Occipital lobe (tissue), 2 donors: Measurements from ENCODE around the genes ZKSCAN1 and COPS6.

GRCh38 chr7:99047316-99048183 lies 96.4 kb downstream of the SMURF1 start:
- RAMPAGE, long total RNA: no peak

GRCh38 chr7:99314300-99314847 lies 11.3 kb upstream of the ARPC1A start:
- RAMPAGE, long total RNA: no peak

GRCh38 chr7:99390542-99391220 lies 16.2 kb downstream of the ARPC1B start:
- RAMPAGE, long total RNA: no peak

GRCh38 chr7:99397987-99398438 lies 10.4 kb downstream of the PDAP1 start:
- RAMPAGE, long total RNA: no peak

DNA sequence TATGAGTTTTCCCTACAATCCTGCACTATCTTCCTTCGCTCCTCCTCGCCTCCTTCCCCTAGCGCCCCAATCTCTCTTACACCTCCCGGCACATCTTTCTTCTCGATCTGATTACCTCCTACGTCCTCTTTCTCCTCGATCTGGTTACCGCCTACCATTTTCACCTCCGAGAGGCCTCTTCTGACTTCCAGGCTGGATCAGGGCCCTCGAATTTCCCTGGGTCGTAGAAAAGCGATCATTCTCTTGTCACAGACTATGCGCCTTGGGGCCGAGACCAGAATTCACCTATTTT lies 483 bp downstream of the BUD31 start:
- RAMPAGE, long total RNA: no peak

GRCh38 chr7:99419059-99419793 lies 10.5 kb downstream of the BUD31 start:
- RAMPAGE, long total RNA: no peak

- RAMPAGE, long total RNA: no peak
These were observed 6.2 kb downstream of the ZNF394 start for GRCh38 chr7:99493591-99494645.

GRCh38 chr7:99554802-99555475 lies 3.0 kb upstream of the FAM200A start:
- RAMPAGE, long total RNA: no peak

DNA sequence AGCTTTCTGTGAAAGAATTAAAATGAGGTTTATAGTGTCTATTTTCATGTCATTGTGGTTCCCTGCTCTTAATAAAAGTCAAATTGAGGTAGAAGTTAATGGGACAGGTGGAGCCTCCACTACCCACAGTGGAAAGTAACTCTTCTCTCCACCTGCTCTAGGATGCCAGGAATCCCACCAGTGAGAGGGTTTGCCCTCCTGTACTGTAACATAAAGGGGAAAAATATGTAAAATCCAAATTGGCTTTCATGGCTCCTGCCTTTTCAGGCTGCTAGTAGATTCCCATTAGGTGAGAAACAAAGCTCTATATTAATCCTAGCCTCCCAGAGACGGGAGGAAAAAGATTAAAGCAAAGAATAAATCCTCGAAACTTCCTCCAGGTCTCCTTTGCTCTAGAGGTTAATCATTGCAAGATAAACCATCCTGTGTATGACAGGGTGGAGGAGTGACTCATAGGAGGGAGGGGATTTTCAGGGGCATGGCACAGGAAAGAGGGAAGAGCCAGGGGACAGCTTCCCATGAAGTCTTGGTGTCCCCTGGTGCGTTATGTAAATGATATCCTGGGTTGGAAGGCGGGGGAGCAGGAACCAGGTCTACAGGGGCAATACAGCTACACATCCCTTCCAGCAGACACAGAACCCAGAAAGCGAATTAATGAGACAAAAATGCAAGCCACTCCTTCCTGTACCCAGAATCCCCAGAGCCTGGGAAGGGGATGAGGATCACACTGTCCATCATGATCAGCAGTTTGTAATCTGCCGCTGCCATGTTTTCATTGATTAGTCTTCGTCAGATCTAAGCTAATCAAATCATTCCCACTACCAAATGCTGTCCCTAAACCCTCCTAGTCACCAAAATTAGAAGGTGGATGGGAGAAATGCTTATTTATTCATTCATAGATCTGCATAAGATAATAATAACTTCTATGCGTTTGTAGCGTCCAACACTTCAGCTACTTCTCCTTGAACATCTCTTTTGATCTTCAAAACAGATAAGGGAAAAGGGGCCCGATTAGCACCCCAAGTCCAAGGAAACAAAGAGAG lies 712 bp downstream of the CYP3A5 start:
- RAMPAGE, long total RNA: no peak

DNA sequence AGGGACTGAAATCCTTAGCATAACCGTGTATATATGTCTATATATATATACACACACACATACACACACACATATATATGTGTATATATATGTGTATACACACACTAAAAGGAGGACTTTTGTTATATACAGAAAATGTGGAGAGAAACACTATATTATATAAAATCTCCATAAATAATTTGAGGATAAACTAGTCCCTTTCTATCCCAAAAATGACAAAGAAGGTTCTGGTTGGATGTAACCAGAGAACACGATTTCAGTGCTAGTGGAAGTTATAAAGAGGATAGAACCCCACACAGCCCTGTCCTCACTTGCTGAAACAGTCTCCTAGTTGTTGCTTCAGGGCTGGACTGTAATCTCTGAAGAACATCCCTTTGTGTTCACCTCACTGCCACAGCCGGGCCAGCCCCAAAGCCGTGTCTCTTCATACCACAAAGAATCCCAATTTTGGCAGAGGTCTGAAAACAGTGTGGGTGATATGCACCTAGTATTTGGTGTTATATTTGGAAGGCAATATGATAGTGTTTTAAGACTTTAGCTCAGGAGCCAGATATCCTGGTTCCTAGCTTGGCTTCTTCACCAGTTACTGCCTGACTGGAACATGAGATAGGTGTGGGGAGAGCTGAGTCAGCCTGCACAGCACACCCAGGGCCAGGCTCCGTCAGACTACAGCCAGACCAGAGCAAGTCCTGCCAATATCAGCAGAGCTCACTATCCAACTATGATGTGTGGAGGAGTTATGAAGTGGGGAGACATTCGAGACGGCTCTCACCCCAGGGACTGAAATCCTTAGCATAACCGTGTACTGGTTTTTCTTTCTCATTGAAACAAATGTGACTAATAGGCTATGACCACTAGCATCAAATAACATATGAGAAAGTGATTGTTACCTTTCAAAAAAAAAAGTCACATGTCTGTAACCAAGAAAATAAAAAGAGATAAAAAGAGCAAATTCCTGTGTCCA lies 21.2 kb downstream of the CYP3A4 start:
- RAMPAGE, long total RNA: no peak

- RAMPAGE, long total RNA: no peak
These were observed 4.8 kb upstream of the CYP3A43 start for GRCh38 chr7:99823014-99823405.

- RAMPAGE, long total RNA: no peak
These were observed 16.8 kb upstream of the OR2AE1 start for GRCh38 chr7:99893475-99894202.

DNA sequence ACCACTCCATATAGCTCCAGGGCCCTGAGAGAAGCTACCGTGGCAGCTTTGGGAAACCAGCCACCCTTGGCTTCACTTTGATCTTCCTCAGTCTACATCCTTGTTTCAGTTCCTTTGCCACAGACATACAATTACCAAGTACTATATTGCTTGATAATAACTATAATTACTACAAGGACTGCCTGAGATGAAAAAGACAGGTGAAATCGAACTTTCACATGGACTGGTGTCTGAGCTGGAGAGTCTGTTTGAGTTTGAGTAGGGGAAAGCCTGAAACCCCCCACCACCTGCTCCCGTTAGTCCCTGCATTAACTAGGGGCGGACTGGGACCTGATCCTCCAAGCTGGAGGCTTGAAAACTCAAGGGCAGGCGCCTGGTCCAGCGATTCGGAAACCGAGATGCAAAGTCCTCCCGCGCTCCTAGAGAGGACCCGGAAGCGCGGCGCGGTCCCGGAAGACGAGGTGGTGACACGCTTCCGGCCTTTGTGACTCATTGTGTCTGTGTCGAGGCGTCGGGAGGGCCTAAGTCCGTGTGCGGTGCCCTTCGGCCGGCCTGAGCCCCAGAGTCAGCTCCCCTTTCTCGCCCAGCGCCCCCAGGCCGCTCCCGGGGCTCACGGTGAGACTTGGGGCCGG lies at the start of gene ZKSCAN1:
Gene ZKSCAN1 (plus strand): TSS at position 485 of the 632 bp plus-strand sequence.
- RAMPAGE, long total RNA: start-site peak on the plus strand centred at position 501 of the sequence, 35 bp wide, 202 and 320 reads in 2 replicates

- RAMPAGE, long total RNA: no peak
These were observed 461 bp upstream of the COPS6 start for GRCh38 chr7:100088214-100088802.

DNA sequence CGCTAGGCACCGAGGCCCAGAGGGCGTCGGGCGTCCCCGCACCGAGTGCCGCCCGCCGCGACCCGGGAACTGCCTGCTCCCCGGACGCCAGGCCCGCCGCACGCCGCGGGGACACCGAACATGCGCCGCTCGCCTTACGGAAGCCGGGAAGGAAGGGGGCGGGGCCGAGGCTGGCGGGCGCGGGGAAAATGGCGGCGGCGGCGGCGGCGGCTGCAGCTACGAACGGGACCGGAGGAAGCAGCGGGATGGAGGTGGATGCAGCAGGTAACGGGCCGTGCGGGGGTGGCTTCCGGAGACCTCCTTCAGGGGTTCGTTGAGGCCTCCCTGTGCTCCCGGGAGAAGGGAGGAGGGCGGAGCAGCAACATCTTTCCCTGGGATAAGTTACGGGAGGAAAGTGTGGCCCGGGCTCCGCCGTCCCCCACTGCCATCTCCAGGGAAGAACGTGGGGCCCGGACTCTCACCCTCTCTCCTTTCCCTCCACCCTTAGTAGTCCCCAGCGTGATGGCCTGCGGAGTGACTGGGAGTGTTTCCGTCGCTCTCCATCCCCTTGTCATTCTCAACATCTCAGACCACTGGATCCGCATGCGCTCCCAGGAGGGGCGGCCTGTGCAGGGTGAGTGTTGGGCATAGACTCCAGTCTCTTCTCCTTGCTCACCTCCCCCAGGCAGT lies at the start of gene COPS6:
Gene COPS6 (plus strand): TSS at position 167 of the 669 bp plus-strand sequence.
- RAMPAGE, long total RNA: start-site peak on the plus strand centred at position 185 of the sequence, 19 bp wide, 394 and 205 reads in 2 replicates

DNA sequence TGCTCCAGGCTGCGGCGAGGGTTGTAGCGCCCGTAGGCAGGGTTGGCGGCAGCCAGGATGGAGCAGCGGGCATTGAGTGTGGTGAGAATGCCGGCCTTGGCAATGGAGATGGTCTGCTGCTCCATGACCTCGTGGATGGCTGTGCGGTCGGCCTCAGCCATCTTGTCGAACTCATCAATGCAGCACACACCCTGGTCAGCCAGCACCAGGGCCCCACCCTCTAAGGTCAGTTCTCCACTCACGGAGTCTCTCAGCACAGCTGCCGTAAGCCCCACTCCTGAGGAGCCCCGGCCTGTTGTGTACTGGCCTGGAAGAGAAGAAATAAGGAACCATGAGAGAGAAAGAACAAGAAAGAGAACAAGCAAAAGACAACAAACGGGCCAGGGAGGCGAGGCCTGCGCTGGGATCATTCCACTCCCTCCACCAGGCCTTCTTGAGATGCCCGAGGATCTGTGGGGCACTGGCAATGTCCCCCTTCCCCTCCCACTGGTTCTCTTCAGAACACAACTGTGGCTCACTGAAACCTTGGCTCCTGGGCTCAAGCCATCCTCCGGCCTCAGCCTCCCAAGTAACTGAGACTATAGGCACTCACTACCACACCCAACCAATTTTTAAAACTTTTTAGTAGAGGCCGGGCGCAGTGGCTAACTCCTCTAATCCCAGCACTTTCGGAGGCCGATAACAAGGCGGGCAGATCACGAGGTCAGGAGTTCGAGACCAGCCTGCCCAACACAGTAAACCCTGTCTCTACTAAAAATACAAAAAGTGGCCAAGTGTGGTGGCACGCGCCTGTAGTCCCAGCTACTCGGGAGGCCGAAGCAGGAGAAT lies 5.1 kb downstream of the MCM7 start:
- RAMPAGE, long total RNA: no peak

DNA sequence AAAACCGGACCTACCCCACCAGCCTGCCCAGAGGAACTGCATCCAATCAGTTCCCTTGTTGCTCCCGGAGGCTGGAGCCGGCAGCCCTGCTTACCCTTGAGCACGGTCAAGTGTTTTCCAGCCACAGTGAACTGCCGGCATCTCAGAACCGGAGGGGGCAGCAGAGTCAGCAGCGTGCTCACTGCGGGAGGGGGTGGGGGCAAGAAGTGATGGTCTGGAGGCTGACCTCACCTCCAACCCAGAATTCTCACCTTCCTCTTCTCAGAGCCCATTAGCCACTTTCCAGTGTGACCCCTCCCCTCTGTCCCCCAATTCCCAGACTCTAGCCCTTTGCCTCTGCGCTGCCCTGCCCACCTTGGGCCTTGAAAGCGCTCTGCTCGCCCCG lies 1.3 kb downstream of the TRAPPC14 start:
- RAMPAGE, long total RNA: no peak

GRCh38 chr7:100211106-100212044 lies 8.4 kb upstream of the PVRIG start:
- RAMPAGE, long total RNA: no peak

GRCh38 chr7:100335551-100336629 lies 22.0 kb upstream of the PILRB start:
- RAMPAGE, long total RNA: start-site peak on the minus strand at chr7:100335878-100335984, 1,266 and 687 reads in 2 replicates; start-site peak on the plus strand at chr7:100336068-100336141, 252 and 148 reads in 2 replicates

DNA sequence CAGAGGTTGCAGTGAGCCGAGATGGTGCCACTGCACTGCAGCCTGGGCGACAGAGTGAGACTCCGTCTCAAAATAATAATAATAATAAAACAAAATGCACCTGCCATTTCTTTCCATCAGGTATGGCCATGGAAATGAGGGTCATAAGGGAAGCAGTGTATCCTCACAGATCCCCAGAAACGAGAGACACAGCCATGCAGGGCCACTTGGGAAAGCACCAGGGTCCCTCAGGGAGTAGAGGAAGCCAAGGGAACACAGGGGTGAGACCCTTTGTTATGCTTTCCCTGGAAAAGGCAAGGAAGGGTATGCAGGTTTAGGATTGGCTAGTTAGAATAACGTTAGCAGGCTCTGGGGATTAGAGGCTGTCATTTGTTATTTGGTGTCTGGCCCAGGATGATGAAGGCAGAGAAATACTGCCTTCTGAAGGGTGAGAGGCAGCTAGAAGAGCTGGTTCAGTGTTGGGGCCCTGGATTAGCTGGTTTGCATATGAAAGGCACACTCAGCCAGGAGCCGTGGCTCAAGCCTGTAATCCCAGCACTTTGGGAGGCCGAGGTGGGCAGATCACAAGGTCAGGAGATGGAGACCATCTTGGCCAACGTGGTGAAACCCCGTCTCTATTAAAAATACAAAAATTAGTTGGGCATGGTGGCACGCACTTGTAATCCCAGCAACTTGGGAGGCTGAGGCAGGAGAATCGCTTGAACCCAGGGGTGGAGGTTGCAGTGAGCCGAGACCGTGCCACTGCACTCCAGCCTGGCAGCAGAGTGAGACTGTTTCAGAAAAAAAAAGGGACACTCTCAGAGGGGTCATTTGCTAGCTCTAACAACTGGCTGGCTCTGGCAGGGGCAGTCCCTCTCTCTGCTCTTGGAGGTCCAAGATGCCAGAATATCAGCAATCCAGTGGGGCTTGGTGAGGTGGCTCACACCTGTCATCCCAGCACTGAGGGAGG lies 2.9 kb upstream of the PILRA start:
- RAMPAGE, long total RNA: no peak